ENCODE results near the gene MCF2L2.

GRCh38 chr3:181304049-181304433 is 314.5 kb upstream of the DNAJC19 start:
- PRO-cap, 4 experiments = peak in 2 of 4 experiments; most common minus-strand start chr3:181304139 (in 2)
- RAMPAGE, long total RNA, 2 experiments = no peak in any of the 2 experiments

DNA sequence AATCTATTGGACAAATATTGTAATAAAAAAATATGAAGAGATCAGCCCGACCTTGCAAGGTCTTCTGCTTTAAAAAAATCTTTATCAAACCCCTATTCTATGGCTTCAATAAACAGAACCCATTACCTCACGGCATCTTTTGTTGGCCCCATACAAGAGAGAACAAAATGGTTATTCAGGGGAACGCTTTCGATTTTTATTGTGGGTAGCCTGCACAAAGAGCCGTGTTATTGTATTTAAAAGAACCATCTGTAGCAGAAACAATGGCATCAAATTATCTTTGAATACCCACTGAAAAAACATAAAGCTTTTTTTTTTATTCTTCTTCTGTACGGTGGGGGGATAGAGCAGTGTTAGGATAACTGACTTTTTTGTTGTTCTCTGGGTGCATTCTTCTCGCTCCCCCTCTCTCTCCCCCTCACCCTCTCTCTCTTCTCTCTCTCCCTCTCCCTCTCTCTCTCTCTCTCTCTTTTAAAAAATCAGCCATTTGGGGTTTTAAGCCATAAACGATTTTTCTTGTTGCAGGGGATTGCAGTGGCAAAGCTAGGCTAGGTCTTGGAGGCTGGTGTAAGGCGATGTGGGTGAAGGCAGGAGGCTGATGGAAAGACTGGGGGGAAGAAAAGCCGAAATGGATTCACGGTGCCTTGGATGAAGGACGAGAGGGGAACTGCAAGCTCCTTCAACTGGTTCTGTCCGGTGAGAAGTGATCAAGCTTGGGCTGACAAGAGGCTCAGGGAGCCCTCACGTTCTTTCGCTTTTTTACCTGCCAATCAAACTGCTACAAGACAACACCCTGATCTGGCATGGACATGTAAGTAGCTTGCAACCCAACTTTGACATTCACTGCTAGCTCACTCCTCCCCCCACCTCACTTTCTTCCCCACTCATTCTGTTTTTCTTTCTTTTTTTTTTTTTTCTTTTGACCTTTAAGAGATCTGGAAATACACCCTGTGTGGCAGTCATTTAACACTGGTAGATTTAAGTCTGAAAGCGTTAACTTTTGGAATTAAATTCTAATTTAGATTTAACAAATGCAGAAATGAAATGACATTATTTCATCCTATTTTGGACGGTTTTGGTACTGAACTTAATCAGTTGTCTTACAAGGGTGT is 12.3 kb upstream of the SOX2 start:
- PRO-cap, 4 experiments = no peak in any of the 4 experiments
- RAMPAGE, long total RNA, 2 experiments = no peak in any of the 2 experiments

- PRO-cap, 4 experiments = no peak in any of the 4 experiments
- RAMPAGE, long total RNA, 2 experiments = no peak in any of the 2 experiments
Observed at GRCh38 chr3:182165320-182165706, 453.6 kb downstream of the SOX2 start.

- PRO-cap, 4 experiments = no peak in any of the 4 experiments
- RAMPAGE, long total RNA, 2 experiments = no peak in any of the 2 experiments
Observed at GRCh38 chr3:182740383-182741009, 52.8 kb upstream of the ATP11B start.

- PRO-cap, 4 experiments = no peak in any of the 4 experiments
- RAMPAGE, long total RNA, 2 experiments = no peak in any of the 2 experiments
Observed at GRCh38 chr3:182760517-182761121, 32.7 kb upstream of the ATP11B start.

DNA sequence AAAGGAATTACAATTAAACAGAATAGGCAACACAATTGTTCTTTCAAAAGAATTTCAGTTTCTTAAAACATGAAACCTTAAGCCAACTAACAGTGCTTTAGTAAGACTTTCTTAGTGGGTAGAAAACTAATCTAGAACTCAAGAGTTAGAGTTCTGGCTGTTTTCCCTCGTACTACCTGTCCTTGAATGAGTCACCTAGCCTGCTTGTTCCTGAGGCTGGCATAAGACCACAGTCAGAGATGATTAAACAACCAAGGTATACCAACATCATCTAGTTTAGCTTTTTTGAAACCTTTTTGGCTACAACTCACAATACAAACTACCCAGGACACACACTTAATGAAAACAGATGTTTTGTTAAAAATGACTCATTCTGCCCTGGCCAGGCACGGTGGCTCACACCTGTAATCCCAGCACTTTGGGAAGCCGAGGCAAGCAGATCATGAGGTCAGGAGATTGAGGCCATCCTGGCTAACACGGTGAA is 4.6 kb downstream of the MCCC1 start:
- PRO-cap, 4 experiments = peak in 1 of 4 experiments; most common minus-strand start position 184 of the sequence (in 1)
- RAMPAGE, long total RNA, 2 experiments = no peak in any of the 2 experiments

DNA sequence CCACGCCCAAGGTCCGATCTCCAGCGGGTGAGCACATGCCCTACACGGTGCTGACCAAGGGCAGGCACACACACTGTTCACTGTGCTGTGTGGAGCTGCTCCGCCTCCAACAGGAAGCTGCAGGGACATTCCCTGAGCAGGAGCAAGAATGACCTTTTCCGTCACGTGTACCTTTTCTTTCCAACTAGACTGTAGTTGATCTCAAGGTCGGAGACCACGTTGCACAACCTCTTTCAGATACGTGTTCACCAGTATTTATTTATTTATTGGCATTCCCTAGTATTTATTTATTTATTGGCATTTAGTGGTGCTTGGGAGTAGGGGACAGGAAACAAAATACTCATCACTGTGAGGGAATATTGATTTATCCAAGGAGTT is 41.6 kb upstream of the B3GNT5 start:
- PRO-cap, 4 experiments = no peak in any of the 4 experiments
- RAMPAGE, long total RNA, 2 experiments = no peak in any of the 2 experiments

DNA sequence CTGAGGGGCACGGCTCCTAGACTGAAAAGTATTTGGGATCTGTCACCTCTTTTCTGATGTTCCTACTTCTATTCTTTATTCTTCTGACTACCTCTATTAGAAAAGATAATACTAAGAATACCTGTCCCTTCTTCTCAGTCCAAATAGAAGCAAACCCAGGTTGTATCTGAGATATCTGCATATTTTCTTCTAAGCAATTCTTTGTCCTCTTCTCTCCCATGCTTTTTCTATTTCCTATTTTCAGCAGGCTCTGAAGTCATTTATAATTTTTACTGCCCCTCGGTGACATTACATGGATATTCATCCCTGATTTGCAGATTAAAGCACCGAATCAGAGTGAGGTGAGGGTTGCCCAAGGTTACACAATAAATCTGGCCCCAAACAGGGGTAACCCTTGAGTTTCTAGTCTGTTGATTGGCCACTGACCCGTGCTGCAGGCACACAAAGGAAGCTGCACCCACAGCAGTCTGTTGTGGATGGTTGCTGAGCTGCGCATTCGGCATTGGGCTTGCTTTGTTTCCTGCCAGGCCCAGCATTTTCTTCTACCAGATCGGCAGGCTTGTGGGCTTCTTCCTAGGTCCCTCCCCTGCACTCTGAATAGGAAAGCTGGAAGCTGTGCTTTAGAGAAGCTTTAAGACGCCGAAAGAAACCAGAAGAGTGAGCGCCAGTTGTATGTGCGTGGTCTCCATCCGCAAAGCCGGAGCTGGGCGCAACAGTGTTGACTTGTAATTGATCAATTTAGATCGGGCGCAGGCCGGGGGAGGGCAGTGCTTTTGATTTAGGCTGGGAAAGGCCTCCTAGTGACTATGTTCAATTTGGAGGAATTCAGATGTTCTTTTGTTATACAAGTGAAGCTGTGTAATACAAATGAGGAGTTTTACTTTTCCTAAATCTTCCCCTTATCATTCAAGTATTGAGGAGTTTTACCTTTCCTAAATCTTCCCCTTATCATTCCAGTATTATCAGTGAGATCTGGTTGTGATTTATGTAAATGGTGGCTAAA is 12.1 kb downstream of the B3GNT5 start:
- PRO-cap, 4 experiments = no peak in any of the 4 experiments
- RAMPAGE, long total RNA, 2 experiments = no peak in any of the 2 experiments

DNA sequence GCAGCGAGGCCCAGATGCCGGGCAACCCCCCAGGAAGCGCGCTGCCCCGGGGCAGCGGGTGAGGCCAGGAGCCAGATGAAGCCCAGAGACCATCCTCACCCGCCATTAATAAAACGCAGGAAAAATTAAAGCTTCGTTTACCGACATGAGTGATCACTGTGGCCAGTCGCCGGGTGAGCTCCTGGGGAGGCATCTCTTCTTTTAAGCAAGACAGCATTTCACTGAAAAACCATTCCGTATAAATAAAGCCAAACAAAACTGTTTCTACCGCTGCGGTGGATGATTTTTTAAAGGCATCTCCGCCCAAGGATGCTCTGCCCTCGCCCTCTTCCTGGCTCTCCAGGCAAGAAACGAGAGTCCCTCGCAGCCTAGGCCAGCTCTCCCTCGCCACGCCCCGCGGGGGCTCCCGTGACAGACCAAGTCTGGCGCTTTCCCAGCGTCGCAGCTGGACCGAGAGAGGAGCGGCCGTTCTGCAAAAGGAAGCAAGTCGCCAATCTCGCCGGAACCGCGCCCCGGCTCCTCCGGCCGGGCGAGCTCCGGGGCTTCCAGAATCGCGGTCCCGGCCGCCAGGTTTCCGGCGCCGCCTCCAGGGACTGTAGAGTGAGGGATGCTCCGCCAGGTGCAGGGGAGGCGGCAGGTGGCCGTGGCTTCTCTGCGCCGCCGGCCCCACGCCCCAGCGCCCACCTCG is 514 bp downstream of the MCF2L2 start:
- PRO-cap, 4 experiments = peak in 1 of 4 experiments; most common plus-strand start position 493 of the sequence (in 1); most common minus-strand start position 345 of the sequence (in 1)
- RAMPAGE, long total RNA, 2 experiments = no peak in any of the 2 experiments

DNA sequence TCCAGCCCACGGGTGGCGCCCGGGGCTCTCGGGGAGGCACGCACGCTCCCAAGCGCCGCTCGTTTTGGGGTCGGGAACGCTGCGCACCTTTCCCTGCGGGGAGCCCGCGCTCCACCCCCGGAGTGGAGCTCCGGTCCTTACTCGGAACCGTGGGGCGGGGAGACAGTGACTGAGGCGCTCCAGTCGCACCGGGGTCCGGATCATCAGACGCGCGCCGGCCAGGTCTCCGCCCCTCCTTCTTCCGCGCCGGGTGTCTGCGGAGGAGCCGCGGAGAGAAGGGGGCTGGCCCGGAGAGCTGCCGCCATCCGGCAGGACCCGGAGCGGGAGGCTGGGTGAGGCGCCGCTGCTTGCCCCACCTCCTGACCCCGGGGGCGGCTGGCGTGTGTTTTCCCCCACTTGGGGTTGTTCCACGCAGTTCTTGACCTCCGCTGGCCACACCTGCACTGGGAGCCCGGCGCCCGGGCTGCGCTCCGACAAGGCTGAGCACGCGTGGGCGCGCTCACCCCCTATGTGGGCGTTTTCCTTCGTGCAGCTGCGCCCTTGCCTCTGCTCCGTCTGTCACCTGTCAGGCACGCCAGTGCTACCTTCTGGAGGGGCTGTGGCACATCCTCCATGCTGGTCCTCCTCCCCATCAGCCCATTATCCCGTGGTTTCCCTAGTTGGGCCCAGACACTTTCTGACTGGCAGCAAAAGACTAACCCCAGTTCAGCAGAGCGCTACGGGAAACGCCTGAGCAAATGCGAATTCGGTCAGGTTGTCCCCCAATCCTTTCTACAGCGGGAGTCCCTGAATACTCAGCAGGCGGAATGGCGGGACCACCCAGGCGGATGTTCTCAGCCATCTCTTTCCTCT is at the start of gene MCF2L2:
Gene MCF2L2, minus strand, starts transcription at position 171 of the 852 bp plus-strand sequence.
- PRO-cap, 4 experiments = no peak in any of the 4 experiments
- RAMPAGE, long total RNA, 2 experiments = no peak in any of the 2 experiments

- PRO-cap, 4 experiments = no peak in any of the 4 experiments
- RAMPAGE, long total RNA, 2 experiments = no peak in any of the 2 experiments
Observed at GRCh38 chr3:183845407-183846089, 20.2 kb upstream of the MAP6D1 start.

GRCh38 chr3:184133867-184135114 is 867 bp upstream of the EIF2B5 start:
- PRO-cap, 4 experiments = peak in 4 of 4 experiments; most common plus-strand start chr3:184134259 (in 2); most common minus-strand start chr3:184134185 (in 3)
- RAMPAGE, long total RNA, 2 experiments = no peak in any of the 2 experiments

DNA sequence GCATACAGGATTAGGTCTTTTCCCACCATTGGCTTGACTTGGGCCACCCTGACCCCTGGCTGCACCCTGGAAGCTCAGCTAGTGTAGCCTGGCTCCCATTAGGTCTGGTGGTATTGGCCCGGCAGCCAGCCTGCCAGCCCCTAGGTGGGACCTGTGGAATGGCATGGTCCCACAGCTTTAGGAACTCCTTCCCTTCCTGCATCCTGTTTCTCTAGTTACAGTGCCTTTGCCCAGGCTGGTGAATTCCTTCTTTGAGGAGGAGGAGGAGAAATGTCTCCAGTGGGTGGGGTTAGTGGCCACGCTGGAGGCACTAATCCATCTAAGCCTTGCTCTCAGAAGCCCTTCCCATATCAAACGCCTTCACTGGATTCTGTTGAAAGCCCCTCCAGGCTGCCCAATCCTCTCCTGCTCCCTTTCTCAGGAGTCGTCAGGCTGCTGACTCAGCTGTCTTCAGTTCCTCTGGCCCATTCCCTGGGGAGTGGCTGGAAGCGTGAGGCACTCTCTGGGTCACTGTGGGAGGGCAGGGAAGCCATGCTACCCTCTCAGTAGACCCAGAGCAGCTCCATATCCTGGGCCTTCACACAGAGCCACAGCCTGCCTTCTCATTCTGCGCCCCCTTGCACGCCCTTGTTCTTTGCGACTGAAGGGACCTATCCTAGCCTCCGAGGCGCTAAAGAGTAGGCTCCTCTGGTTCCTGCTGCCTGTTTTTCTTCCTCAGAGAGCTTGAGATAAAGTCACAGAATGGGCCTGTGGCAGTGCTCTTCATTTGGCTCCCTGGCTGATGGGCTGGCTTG is 2.7 kb downstream of the AP2M1 start:
- PRO-cap, 4 experiments = peak in 1 of 4 experiments; most common minus-strand start position 217 of the sequence (in 1)
- RAMPAGE, long total RNA, 2 experiments = no peak in any of the 2 experiments

DNA sequence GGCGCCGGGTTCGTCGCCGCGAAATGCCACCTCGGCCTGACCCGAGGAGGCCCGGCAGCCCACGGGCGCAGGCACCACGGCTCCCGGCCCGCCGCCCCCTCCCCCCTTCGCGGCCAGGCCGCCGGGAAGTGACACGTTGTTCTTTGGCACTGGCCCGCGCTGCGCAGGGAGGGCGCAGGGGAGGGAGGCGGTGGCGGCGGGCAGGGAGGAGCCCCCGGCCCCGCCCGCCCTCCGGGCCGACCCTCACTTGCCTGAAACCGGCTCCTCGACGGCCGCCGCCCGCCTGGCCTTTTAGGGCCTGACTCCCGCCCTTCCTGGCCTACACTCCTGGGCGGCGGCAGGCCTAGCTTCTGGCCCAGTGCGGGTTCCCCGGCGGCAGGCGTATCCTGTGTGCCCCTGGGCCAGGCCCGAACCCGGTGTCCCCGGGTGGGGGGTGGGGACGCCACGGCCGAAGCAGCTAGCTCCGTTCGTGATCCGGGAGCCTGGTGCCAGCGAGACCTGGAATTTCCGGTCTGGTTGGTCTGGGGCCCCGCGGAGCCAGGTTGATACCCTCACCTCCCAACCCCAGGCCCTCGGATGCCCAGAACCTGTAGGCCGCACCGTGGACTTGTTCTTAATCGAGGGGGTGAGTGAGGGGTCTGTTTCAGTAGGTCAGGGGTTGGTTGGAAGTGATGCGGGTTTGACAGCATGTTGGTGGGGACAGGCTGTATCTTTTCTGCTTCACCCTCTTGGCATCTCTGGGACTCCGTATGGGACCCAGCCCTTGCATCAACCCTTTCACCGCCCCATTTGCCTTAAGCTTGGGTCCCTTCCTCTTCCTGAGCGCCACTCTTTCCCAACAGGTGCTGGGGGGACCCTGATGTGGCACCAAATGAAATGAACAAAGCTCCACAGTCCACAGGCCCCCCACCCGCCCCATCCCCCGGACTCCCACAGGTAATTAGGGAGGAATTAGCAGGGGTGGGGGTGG is 800 bp downstream of the EIF4G1 start:
- PRO-cap, 4 experiments = peak in 4 of 4 experiments; most common plus-strand start position 236 of the sequence (in 2); most common minus-strand start position 130 of the sequence (in 2)
- RAMPAGE, long total RNA, 2 experiments = start-site peak on the plus strand in 2 of 2 experiments, centred at positions 264 to 267 of the sequence, 206 to 218 reads per replicate

GRCh38 chr3:184318968-184319427 is 4.6 kb downstream of the EIF4G1 start:
- PRO-cap, 4 experiments = no peak in any of the 4 experiments
- RAMPAGE, long total RNA, 2 experiments = no peak in any of the 2 experiments

GRCh38 chr3:184335393-184336417 is 1.7 kb upstream of the FAM131A start:
- PRO-cap, 4 experiments = peak in 4 of 4 experiments; most common plus-strand start chr3:184335929 (in 3); most common minus-strand start chr3:184335855 (in 4)
- RAMPAGE, long total RNA, 2 experiments = start-site peak on the plus strand in 1 of 2 experiments, at chr3:184335924-184335970 at its widest, 29 reads per replicate

DNA sequence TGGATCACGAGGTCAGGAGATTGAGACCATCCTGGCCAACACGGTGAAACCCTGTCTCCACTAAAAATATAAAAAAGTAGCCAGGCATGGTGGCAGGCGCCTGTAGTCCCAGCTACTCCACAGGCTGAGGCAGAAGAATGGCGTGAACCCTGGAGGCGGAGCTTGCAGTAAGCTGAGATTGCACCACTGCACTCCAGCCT is 42.1 kb upstream of the EPHB3 start:
- PRO-cap, 4 experiments = no peak in any of the 4 experiments
- RAMPAGE, long total RNA, 2 experiments = no peak in any of the 2 experiments

DNA sequence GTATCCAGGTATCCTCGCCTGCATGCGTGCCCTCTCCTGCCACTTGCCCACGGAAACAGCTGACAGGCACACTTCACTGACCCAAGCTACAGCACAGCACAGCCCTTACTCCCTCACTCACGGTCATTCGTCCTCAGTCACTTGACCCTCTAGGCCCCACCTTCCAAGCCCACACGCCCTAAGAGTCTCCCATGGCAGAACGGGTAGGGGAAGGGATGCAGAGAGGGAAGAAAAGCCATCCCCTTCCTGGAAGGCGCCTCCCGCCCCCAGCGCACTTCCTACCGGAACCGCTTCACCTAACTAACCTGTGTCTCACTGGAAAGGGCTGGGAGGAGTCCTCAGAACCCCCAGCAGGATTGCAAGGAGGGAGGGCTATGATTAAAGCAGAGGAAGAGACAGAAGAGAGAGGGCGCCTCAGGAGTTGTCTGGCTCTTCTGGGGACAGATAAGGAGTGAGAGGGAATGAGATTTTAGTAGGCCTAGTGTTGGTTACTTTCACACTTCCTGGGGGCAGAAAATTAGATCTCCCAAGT is 22.9 kb downstream of the EPHB3 start:
- PRO-cap, 4 experiments = no peak in any of the 4 experiments
- RAMPAGE, long total RNA, 2 experiments = no peak in any of the 2 experiments

- PRO-cap, 4 experiments = peak in 4 of 4 experiments; most common minus-strand start chr3:185253368 (in 3)
- RAMPAGE, long total RNA, 2 experiments = no peak in any of the 2 experiments
Observed at GRCh38 chr3:185253014-185253503, 790 bp downstream of the EHHADH start.

- PRO-cap, 4 experiments = peak in 2 of 4 experiments; most common plus-strand start chr3:185313936 (in 2); most common minus-strand start chr3:185313855 (in 1)
- RAMPAGE, long total RNA, 2 experiments = no peak in any of the 2 experiments
Observed at GRCh38 chr3:185313619-185314122, 49.3 kb upstream of the MAP3K13 start.

Measured in right lobe of liver (tissue), 4 donors.